SK-N-DZ (cell line): Measurements from ENCODE around the genes RPS4Y1, TSPY2, TSPY1, UTY and DAZ3.

GRCh38 chrY:2841339-2842050 is at the start of gene RPS4Y1:
RPS4Y1 (plus strand) TSS chrY:2841602.
RAMPAGE:
- cytosol, long total RNA: no peak
- nucleus, long total RNA: no peak

DNA sequence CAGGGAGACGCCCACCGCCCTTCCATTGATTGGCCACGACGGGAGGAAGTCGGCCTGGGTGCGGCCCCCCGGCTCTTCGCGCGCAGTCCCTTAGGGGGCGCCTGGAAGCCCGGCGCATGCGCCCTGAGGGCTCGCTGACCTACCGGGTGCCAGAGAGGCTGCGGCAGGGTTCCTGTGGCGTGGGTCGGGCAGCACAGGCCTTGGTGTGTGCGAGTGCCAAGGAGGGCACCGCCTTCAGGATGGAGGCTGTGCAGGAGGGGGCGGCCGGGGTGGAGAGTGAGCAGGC is at the start of gene TSPY2:
TSPY2 (plus strand) TSS at position 71 of the 286 bp plus-strand sequence.
RAMPAGE:
- cytosol, long total RNA: no peak
- nucleus, long total RNA: no peak

DNA sequence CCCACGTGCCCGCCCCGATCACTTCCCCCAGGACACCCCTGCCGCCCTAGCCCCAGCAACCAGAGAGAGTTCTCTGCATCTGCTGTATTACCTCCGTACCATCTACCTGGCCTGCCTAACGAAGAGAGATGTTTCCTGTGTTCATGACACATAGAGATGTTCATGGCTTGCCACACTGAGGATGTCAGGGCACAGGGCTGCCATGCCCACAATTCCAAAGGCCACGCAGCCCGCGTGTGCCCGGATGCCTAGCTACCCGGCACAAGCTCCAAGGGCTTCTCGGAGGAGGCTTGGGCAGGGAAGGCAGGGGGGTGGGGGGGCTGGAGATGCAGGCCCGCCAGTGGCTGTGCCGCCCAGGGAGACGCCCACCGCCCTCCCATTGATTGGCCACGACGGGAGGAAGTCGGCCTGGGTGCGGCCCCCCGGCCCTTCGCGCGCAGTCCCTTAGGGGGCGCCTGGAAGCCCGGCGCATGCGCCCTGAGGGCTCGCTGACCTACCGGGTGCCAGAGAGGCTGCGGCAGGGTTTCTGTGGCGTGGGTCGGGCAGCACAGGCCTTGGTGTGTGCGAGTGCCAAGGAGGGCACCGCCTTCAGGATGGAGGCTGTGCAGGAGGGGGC is at the start of gene TSPY1:
TSPY1 (plus strand) TSS at position 425 of the 616 bp plus-strand sequence.
RAMPAGE:
- cytosol, long total RNA: no peak
- nucleus, long total RNA: no peak

DNA sequence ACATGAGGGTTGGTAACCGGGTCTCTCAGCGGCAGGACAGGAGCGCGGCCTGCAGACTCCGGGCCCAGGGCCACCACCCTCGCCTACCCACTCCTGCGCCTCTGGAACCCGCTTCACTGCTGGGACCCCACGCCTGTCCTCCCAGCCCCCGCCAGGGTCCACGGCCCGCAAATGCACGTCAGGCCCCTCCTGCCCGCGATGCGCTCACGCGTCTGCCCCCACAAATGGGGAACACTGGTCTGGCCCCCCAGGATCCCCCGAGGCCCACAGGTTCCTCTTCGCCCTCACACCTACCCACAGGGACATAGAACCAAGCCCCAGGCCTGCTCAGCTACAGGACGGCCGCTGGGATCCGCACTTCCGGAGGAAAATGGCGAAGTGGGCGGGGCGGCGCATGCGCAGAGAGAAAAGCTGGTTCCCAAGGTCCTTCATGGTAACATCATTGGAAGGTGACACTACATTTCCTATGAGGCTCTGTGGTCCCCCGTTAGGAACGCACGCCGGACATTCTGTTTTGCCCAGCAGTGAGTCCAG is 1486.3 kb upstream of the USP9Y start:
RAMPAGE:
- cytosol, long total RNA: start-site peak on the minus strand centred at position 368 of the sequence, 29 bp wide, 9 and 10 reads in 2 replicates
- nucleus, long total RNA: no peak

GRCh38 chrY:12918944-12919178 is 14.2 kb downstream of the DDX3Y start:
RAMPAGE:
- cytosol, long total RNA: no peak
- nucleus, long total RNA: no peak

DNA sequence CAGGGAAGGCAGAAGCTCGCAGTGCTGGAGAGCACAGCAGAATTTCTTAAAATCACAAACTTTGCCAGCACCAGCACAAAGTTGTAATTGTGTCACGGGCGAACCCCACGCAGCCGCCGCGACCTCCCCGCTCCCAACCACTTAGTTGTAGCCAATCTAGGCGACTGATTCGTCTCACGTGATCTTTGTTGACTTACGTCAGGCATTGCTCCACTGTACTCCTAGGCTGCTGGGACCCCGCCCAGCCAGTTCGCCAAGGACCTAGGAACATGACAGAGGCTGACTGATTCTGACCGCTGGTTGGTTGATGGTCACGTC is at the start of gene UTY:
UTY (minus strand) TSS at position 166 of the 318 bp plus-strand sequence.
RAMPAGE:
- cytosol, long total RNA: no peak
- nucleus, long total RNA: no peak

GRCh38 chrY:14559214-14559676 is 34.9 kb downstream of the NLGN4Y start:
RAMPAGE:
- cytosol, long total RNA: no peak
- nucleus, long total RNA: no peak

DNA sequence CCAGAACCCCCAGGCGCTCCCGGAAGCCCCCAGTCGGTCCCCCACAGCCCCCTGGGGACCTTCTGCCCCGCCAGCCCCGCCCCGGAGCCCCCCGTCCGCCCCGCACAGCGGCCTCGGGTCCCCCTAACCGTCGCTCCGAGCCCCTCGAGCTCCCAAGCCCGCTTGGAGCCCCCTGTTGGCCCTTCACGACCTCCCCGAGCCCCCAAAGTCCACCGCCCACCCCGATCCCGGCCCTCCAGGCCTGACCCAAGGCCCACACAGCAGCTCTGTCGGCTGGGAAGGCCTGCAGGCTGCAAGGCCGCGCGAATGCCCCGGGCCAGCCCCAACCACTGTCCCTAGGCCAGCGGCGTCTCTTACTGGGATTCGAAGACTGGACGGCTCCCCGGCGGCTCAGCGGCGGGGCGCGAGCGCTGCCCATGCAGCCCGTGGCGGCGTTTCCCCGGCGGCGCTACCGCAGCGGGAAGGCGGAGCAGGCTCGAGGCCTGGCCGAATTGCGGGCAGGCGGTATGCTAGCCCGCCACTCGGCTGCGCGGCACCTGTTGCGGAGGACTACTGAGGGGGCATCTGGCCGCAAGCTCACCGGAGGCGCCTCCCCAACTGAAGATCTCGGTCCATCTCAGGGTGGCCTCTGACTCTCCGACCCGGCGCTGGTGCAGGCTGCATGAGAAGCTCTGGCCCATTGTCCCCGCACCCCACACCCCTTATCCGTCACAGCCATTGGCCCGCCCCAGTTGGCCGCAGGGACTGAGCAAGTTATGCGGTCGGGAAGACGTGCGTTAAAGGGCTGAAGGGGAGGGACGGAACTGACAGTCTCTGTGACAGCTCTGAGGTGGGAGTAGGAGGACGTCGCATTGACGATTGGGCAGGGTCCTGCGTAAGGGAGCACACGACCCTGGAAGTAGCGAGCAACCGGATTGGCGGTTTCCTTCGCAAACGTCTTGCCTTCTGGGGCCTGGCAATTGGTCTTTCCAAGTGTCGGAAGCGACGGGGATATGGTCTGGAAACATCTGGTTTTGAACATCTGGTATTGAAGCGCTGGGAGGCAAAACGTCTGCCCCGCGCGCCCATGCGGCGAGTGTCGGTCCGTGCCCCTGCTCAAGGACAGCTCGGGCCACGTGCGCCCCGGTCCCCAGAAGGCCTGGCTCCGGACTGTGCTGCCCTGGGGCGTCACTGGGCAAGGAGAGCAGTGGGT is 303.5 kb upstream of the HSFY2 start:
RAMPAGE:
- cytosol, long total RNA: no peak
- nucleus, long total RNA: no peak

RAMPAGE:
- cytosol, long total RNA: no peak
- nucleus, long total RNA: no peak
Observed at GRCh38 chrY:19816173-19816636, 71.7 kb upstream of the KDM5D start.

DNA sequence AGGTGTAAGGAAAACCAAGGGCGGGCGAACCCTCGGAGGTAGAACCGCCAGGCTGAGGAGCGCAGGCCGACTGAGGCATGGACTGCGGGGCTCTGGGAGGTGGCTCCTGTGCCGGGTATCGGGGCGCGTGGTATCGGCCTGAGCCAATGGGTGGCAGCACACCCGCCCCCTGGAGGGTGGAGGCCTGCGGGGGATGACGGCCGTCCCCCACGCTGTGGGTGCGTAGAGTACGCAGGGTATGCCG is at the start of gene DAZ3:
DAZ3 (minus strand) TSS at position 72 of the 244 bp plus-strand sequence.
RAMPAGE:
- cytosol, long total RNA: no peak
- nucleus, long total RNA: no peak

DNA sequence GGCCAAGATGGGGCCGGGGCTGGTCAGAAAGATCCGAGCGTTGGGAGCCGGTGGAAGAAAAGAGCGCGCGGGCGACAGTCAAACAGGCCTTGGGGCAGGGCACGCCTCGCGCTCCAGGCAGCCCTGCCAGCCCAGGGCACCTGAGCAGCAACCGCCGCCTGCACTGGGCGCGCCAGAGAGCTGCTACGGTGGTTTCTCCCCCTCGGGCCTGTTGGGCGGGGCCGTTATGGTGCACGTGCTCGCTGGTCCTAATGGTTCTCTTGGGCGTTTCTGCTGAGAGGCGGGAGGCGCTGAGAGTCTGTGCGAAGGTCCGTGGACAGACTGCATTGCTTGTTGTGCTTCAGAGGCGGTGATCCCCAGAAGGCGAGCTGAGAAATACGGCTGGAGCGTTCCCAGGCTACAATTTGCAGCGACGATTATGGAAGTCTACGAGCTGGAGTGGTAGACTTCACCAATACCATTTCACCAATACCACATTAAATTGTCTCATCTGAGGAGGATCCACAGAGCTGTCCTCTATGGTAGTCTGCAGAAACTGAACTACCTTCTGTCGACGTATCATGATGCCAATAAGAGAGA is 787.5 kb downstream of the CDY1 start:
RAMPAGE:
- cytosol, long total RNA: no peak
- nucleus, long total RNA: no peak